Thoracic aorta endothelial cell (primary cell): ENCODE measurements around a stretch of chr4.

GRCh38 chr4:123243916-123244647 is 152.5 kb upstream of the SPRY1 start:
- CAGE, long polyA plus RNA, result no peak

DNA sequence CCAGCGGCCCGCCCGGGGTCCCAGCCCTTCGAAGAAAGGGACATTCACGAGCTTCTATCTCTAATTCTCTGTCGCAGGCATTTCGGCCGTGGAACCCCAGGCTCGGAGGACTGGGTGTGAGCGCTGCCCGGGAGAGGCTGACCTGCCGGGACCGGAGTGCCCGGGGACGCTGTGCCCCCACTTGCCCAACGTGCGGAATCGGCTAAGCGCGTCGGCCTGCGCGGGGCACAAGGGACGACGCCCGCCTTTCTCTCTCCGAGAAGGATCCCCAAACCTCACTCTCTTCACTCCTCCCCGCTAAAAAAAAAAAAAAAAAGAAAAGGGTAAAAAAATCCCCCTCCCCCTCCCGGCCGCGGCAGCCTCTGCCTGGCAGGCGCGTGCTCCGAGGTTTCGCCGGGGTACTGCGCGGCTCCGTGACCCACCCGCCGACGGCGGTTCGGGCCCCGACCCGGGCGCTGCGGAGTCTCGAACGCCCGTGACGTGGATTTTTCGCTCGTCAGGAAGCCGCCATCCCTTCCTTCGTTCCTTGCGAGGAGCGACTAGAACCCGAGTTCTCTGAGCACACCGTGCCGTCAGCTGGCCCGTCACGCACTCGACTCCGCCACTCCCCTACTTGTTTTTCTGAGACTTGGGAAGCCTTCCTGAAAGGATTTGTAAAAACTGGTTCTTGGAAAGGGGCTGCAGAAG is 1.1 kb downstream of the SPRY1 start:
- CAGE, long polyA plus RNA, result no peak

DNA sequence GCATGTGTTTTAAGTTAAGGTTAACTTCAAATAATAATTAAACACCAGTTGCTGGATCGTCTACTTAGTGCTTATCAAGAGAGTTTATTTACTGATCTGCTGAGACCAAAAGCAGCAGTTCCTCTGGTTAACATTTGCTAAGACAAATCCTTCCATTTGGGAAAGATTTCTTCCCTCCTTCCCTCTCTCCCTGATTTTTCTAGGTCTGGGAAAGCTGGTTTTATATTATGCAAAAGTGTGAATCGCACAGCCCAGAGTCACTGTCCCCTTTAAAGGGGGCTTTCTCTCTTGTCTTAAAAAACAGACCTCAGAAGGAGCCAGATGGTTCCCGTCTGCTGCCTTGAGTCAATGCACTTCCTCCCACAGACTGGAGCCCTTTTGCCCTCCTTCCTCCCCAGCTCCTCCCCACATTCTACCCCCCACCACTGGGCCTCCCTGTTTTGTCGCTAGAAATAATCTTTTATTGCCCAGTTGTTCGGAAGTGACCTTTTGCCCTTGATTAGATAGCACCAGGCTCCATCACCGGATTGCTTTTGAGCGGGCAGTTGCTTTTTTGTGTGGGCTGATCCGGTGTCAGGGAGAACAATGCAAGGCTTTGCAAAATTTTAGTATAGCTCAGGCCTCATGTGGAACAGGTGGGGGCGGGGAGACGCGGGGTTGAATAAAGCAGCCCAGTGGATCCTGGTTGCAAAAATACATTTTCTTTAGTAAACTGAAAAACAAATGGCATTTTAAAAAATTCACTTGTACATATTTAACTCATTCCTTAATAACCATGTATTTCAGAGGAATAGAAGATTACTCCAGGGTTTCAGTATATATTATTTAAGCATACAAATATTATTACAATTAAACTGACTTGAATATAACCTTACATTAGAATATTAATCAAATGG is 47.7 kb downstream of the SPRY1 start:
- CAGE, long polyA plus RNA, result no peak

DNA sequence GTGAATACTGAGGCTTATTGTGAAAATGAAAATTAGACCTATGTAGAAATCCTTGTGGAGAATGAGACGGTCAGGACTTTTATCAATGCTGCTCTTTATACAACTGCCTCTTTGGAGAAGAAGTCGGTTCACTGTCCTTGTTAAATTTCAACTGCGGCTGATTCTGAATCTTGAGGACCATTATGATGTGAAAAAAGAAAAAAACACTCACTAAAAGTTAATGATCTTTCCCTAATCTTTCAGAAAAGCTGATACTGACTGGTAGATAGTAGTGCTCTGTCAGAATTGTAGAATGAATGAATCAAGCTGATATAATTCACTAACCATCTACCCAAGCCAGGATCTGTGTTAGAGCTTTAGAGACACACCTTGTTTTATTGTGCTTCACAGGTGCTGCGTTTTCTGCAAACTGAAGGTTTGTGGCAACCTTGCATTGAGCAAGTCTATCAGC is 204.8 kb downstream of the SPRY1 start:
- CAGE, long polyA plus RNA, result no peak

- CAGE, long polyA plus RNA, result no peak
Measured at GRCh38 chr4:125415025-125415768, 100.4 kb downstream of the FAT4 start.

GRCh38 chr4:127677529-127678312 is 45.0 kb downstream of the INTU start:
- CAGE, long polyA plus RNA, result no peak

DNA sequence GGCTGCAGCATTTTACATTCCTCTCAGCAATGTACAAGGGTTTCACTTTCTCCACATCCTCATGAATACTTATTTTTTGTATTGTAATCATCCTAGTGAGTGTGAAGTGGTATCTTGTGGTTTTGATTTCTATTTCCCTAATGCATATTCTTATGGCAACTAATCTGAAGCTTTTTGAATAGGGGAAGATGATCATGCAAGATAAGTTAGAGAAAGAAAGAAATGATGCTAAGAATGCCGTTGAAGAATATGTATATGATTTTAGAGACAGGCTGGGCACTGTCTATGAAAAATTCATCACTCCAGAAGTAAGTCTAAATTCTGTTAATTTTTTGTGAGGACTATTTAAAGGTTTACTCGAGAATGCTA is 40.4 kb downstream of the HSPA4L start:
- CAGE, long polyA plus RNA, result no peak

GRCh38 chr4:128061619-128062923 is 959 bp downstream of the LARP1B start:
- CAGE, long polyA plus RNA, result no peak

GRCh38 chr4:128270321-128271468 is 16.9 kb downstream of the PGRMC2 start:
- CAGE, long polyA plus RNA, result no peak

DNA sequence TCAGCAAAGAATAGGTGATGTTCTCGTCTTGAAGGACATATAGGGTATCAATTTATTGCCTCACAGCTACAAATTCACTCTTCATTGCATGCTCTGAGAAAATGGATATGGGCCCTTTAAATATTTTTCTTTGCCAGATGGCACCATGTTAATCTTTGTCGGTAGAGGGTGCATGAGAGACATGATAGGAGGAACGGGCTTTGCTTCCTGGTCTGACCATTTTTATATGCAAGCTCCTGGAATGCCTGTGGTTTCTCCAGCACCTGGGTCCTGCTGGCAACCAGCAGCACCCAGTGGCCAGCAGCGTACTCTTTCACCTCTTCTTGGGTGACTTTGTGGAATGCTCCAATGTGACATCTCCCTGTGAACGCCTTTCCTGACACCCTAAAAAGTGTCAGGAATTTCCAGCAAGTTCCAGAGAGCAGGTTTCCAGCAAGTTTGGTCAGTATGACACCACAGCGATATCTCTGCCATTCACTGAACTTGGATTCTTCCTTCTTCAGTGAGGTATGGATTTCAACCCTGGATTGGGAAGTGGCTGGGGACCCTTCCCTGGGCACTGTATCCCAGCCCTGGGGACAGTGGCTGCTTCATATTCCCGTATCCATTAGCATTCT is 140.3 kb upstream of the PGRMC2 start:
- CAGE, long polyA plus RNA, result no peak

GRCh38 chr4:128600393-128600972 is 209.0 kb upstream of the JADE1 start:
- CAGE, long polyA plus RNA, result no peak

GRCh38 chr4:128737146-128737473 is 72.4 kb upstream of the JADE1 start:
- CAGE, long polyA plus RNA, result no peak

- CAGE, long polyA plus RNA, result no peak
Measured at GRCh38 chr4:128757539-128758124, 51.9 kb upstream of the JADE1 start.

GRCh38 chr4:128811987-128812577 is 2.6 kb downstream of the JADE1 start:
- CAGE, long polyA plus RNA, result no peak

GRCh38 chr4:128854269-128854987 is 44.9 kb downstream of the JADE1 start:
- CAGE, long polyA plus RNA, result no peak

DNA sequence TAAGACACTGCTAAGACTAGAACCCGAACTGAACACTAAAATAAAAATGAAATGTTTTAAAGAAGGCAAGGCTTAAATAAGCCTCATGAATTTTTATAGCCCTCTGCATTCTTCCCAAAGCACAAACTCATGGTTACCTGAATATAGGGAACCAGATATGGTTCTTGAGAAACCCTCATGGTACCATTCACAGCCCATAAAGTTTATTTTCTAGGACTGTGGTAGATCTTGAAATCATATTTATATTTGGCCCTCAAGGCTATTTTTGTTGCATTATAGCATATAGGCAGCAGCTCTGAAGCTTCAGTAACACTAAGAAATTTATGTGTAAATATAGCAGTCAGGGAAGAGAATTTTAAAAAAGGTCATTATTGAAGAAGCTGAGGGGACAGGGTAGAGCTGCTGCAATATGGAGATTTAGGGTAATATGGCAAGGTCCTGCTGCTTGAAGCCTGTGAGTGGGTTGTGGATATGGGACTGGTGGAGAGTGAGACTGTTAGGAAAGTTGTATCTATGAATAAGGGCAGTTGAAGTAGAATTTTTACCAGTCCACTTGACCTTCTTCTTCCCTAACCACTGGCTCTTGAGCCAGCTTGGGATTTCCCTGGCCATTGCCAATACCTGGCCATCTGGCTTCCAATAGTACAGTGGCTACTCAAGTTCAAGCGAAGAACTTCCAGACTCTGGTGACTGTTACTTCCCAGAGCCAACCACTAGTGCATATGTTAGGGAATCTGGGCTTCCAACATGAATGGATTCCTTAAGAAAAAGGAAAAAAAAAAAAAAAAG is 63.2 kb downstream of the JADE1 start:
- CAGE, long polyA plus RNA, result no peak

GRCh38 chr4:133152477-133153114 is 3.5 kb downstream of the PCDH10 start:
- CAGE, long polyA plus RNA, result no peak

DNA sequence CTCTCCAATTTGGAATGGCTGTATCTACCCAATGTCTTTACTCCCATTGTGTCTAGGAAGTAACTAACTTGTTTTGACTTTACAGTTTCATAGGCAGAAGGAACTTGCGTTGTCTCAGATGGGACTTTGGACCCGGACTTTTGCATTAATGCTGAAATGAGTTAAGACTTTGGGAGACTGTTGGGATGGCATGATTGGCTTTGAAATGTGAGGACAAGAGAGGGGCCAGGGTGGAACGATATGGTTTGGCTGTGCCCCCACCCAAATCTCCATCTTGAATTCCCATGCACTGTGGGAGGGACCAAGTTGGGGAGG is 429.7 kb downstream of the PCDH10 start:
- CAGE, long polyA plus RNA, result no peak

GRCh38 chr4:133934440-133934792 is 267.2 kb downstream of the PABPC4L start:
- CAGE, long polyA plus RNA, result no peak

DNA sequence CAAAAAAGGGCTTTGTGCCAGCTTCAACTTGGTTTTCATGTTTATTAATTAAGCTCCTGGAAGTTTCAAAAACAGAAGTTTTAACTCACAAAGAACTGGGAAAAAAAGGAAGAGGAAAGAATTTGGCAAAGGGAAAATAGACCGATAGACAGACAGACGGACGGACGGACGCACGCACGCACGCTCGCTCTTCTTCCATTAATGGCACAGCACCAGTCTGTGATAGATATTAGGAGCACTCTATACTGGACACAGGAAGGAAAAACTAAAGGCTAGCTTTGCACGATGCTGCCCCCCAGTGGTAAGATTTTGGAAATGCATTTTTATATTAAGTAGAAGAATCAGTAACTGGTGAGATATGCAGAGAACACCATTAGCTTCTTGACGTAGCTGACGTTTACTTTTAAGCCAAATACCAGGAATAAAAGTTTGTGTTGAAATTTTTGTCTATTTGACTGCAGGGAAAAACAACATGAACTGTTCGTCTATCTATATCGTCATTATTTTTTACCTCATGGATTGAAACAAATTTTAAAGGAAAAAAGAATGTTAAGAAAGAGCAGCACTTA is 151.7 kb downstream of the SLC7A11 start:
- CAGE, long polyA plus RNA, result no peak